SK-N-DZ (cell line): ENCODE measurements around a stretch of chr3.

DNA sequence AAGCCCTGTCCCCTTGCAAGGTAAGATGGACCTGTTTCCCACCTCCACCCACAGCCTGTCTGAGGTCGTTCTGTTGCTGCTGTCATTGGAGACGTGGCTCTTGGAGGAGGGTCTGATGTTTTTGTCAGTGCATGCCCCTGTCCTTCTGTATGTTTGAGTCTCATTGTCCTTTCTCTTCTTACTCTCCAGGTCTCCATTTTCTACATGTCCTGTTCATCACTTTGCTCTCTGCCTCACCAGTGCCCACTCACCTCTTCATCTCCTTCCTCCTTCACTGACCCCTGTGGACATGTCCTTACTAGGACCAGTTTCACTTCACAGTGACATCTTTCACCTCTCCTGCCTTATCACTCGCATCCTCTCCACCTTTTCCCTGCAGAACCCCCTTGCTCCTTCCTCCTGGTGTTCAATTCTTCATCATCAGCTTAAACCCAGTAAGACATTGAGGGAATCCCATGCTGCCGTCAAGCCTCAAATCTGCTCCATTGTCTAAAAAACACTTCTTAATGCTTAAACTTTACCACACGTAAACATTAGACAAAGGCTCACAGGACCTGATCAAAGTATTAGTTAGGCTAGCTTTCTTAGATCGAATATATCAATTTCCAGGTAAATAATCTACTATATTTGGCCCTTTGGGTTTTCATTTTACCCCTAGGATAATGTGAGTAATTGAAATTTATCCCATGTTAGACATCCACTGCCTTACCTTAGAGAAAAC lies 262.4 kb downstream of the SUCLG2 start:
RAMPAGE:
- cytosol, long total RNA: no peak
- nucleus, long total RNA: no peak

DNA sequence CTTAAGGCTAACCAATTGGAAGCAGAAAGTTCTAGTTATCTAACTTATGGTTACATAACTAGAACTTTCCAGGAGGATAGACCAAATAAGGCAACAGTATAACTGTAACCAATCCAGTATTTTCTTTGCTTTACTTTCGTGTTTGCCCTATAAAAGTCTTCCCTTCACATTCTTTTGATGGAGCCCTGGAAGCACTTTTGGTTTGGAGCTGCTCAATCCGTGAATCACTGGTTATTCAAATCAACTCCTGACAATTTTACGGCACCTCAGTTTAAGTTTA lies 164.6 kb downstream of the SUCLG2 start:
RAMPAGE:
- cytosol, long total RNA: no peak
- nucleus, long total RNA: no peak

RAMPAGE:
- cytosol, long total RNA: no peak
- nucleus, long total RNA: no peak
Measured at GRCh38 chr3:68081575-68082008, 77.5 kb downstream of the TAFA1 start.

DNA sequence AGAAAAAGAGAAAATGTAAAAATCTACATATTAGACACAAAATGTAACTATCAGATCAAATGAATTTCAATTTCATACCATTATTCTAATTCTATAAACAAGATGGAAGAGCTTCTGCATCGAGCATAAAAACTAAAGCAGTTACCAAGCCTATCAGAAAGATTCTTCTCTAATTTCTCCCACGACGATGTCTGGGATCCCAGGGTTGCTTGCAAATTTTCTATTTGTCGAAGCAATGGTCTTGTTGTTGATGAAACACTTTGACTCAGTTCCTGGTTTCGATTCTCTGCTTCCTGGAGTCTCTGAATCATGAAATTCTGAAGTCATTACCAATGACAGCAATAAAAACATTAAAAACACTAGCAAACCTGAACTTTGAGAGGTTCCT lies 18.7 kb downstream of the TMF1 start:
RAMPAGE:
- cytosol, long total RNA: no peak
- nucleus, long total RNA: no peak

GRCh38 chr3:69082718-69083229 lies 2.0 kb upstream of the ARL6IP5 start:
RAMPAGE:
- cytosol, long total RNA: no peak
- nucleus, long total RNA: no peak

DNA sequence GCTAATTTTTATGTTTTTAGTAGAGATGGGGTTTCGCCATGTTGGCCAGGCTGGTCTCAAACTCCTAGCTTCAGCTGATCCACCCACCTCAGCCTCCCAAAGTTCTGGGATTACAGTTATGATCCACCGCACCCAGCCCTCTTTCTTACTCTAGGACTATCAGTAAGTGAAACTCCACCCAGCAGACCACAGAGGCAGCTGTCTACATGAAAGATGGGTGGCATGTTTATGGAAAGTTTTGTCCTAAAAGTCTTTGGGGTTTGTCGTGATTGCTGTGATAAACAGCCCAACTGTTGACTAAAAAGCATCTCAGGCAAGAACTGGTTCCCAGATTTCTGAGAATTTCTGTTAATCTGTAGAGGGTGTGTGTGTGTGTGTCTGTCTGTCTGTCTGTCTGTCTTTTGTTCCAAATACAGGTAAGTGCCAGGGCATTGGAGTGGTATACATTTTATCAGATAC lies 10.9 kb downstream of the ARL6IP5 start:
RAMPAGE:
- cytosol, long total RNA: no peak
- nucleus, long total RNA: no peak

DNA sequence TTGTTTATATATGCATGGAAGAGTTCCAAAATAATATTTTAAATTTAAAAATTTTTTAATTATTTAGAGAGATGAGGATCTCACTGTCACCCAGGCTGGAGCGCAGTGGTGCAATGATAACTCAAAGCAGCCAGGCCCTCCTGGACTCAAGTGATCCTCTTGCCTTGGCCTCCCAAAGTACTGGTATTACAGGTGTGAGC lies 11.0 kb downstream of the LMOD3 start:
RAMPAGE:
- cytosol, long total RNA: no peak
- nucleus, long total RNA: no peak

DNA sequence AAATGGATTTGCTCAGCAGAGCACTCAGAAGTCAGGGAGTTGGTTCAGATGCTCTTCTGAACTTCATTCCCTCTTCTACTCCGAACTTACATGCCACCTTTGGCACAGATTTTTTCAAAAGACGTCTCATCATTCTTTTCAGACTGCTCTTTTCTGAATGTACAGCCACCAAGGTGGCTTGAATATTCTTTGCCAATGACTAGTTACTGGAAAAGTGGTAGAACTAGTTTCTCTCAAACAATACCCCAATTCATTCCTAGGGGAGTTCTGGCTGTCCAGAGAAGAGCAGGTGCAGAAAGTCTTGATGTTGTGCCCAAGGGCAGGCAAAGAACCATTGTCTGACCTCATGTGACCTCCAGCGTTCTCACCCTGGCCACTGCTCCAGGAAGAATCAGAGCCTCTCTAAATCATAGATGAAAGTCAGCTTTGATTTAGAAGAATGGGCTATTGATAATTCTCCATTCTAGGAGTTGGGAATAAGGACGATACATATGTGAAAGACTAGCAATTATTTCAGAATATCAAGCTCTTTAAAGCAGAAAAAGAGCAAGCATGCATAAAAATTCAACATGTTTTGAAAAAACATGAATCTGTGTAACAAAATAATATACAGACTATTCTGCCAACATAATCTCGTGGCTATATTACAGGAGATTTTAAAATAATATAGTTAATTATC lies 5.4 kb downstream of the LMOD3 start:
RAMPAGE:
- cytosol, long total RNA: no peak
- nucleus, long total RNA: no peak

DNA sequence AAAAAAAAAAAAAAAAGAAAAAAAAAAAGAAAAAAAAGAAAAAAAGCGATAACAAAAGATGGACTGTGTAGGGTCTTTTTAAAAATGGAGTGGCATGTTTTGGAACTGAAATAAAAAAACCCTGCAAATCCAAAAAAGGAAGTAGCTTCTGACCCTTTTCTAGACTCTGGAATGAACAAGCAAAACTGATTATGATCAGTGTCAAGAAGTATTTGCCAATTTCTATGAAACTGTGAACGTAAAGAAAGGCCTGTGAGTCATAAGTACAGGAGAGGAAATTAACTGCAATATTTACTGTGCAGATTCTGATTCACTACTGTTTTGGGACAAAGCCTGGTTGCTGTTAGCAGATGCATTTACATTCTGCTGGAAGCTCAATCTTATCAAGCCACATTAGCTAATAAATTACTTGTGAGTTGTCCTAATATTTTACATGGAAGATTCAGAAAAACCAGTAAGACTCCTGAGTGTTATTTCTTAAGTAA lies 90.0 kb upstream of the LMOD3 start:
RAMPAGE:
- cytosol, long total RNA: no peak
- nucleus, long total RNA: no peak

GRCh38 chr3:69240663-69241388 lies 118.4 kb upstream of the LMOD3 start:
RAMPAGE:
- cytosol, long total RNA: no peak
- nucleus, long total RNA: no peak

DNA sequence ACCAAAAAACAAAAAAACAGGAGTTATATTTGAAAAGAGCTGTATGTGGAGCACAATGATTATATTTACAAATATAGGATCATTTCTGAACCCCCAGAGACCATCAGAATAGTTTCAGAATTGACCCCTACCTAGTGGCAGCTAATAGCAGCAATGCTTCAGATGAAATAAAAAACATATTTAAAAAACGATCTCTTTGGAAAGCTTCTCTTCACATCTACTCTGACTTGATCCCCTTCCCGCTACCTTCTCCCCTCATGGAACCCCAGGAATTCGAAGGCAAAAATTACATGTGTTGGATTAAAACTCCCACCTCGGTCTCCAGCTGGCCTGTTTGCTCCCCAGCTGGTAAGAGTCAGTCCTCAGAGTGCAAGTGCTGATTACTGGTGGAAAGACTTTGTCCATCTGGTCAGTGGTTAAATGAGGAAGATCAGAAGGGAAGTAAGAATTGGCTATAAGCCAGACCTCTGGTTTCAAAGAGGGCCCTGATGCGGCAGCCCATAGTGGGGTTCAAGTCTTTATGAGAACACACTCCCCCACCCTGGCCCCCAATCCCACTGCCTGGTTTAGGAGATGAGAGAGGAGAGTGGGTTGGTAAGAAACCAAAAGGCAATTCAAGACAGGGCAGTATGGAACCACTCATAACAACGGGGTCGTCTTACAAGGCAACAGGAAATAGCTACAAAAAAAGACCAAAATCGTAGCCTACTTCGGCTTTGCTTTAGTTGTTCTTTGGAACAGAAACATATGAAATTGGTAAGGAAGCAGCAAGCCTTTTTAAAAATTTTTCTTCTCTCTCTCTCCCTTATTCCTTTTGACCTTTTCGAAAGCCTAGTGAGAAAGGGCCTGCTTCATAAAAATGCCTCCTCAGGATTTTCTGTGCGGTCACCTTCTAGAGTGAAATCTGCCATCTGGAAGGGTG lies 65.1 kb downstream of the FRMD4B start:
RAMPAGE:
- cytosol, long total RNA: no peak
- nucleus, long total RNA: no peak

DNA sequence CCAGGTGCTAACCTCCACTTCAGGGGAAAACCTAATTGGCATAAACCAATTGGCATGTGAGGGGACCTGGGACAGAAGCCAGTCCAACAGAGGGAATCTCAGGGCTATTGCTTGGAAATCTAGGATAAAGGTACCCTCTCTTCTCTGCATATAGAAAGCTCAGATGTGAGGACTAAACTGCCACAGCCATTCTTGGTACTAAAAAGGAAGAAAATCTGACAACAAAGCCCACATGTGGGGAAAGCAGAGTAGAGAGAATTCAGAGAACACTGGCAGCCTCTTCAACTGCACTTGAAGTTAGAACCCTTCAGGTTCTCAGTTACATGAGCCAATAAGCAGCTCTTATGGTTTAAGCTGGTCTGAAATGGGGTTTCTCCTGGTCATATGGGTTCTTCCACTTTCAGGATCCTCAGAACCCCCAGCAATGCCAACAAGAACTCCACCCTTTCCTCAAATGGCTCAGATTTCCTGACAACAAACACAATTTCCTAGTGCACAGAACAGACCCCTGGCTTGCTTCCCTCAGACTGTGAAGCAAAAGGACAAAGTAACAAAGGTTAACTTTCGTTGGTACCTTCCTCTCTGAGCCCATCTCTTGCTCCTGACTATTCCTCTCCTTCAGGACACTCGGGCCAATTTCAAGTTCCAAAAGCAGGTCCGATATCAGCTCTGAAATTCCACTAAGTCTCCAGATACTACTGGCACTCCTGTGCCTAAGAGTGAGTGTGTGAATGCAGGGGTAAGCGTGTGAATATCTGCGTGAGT lies 23.9 kb upstream of the FRMD4B start:
RAMPAGE:
- cytosol, long total RNA: no peak
- nucleus, long total RNA: no peak

DNA sequence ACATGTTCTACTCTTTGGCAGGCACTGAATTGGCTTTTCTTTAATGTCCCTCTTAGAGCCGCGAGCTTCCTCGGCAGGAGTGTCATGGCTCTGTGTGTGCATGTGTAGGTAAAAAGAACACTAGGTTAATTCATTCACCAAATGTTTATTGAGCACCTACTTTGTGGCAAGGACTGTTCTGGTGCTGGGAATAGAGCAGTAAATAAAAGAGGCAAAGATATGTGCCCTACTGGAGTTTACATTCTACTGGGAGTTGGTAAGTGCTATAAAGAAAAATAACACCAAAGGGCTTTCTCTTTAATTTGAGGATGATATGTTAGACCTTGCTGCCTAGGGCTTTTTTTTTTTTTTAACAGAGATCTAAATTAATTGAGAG lies 106.5 kb downstream of the MITF start:
RAMPAGE:
- cytosol, long total RNA: no peak
- nucleus, long total RNA: no peak

GRCh38 chr3:70955698-70956060 lies 627.8 kb downstream of the FOXP1 start:
RAMPAGE:
- cytosol, long total RNA: no peak
- nucleus, long total RNA: no peak

DNA sequence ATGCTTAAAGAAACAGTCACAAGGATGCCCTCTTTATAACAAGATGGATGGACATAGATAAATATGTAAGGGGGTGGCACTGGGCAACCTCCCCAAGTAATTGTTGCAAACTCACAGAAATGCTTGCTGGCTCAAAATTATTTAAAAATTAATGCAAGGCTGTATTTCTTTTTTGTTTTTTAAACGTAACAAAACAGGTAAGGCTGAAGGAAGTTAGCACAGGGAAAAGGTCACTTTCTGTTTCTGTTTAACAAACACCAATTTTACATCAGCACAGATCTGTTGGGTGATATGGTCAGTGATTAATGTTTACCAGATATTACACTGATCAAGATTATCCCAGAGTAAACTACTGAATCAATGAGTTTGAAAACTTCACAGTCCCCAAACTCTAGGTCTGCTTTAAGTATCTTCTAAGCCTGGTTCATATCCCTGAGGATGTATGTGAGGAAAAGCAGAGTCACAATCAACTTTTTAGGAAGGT lies 558.0 kb downstream of the FOXP1 start:
RAMPAGE:
- cytosol, long total RNA: no peak
- nucleus, long total RNA: no peak

DNA sequence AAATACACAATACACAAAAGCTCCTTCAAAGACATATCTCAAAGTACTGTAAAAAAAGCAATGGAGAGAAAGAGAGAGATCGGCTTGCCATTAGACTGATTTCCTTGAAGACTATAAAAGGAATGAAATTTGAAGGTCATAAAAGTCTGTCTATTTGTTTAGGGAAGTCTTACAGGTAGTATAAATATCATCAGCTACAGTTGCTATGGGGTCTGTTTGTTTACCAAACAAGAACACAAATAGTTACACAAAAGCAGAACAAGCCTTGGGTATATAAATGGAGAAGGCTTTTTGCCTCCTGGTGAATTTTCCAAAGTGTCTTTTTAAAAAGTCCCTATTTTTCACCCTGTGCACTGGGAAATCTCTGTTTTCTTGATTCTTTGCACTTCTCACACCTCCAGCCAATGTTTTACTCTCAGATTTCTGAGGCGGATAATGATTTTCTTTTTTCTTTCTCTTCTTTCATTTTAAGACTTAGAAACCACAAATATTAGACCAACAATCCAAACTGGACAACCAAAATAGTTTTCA lies 552.3 kb downstream of the FOXP1 start:
RAMPAGE:
- cytosol, long total RNA: no peak
- nucleus, long total RNA: no peak

DNA sequence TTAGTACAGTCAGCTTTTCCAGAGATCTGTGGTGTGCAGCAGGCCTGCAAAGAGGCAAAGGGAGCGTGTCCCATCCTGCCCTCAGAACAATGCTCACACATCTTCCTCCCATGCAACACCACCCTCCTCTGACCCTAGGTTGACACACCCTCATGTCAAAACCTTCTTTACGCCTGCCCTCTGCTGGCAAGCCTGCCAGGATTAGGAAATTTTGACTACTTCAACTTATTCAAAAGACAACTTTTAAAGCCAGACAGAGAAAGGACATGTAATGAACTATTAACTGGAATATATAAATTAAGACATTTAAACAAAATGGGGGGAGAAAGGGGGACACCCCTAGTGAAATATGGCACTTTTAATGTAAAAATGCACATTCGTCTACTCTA lies 513.7 kb downstream of the FOXP1 start:
RAMPAGE:
- cytosol, long total RNA: no peak
- nucleus, long total RNA: no peak

RAMPAGE:
- cytosol, long total RNA: no peak
- nucleus, long total RNA: no peak
Measured at GRCh38 chr3:71153684-71154007, 429.9 kb downstream of the FOXP1 start.

DNA sequence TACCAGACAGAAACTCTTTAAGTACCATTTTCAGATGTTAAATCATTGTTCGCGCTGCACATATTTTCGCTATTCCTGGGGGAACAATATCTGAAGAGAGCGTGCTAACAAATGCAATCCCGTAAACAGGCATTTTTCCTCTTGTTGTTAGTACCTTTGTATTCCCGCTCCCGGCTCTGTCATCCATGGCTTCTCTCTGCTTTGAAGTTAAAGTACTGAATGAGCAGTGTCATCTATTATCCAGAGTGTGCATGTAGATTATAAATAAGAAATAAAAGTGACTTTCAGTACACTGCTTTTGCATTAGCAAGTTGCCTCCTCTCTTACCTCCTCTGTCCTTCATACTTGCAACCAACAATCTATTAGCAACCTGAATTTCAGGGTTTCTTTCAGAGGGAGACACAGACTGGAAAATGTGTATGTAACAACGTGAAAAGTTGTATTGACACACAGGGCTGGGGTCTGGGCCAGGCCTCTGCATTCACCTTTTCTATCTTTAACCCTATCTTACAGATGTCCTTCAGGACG lies 412.1 kb downstream of the FOXP1 start:
RAMPAGE:
- cytosol, long total RNA: no peak
- nucleus, long total RNA: no peak

DNA sequence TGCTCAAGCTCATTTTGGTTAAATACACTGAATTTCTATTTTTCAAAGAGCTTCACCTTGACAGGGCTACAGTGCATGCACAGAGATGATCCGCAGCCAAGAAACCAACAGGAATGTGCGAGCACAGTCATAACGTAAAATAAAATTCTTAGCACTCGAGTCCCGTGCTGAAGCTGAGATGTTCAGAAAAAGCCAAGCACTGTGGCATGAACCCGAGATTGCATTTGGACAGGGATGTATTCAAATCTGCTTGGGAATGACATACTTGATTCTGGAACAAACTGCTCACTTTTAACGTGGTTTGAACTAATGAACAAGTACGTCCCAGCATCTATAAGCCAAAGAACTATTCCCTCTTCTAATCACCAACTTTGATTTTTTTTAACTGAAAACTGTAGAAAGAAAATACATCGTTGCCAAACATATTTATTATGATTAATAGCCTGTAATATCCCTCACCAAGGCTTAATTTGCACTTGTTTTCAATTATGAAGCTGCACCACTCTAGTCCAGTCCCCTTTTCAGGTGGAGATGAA lies 340.2 kb downstream of the FOXP1 start:
RAMPAGE:
- cytosol, long total RNA: no peak
- nucleus, long total RNA: no peak